Suprapubic skin (tissue), 4 donors: ENCODE data around the genes RHOV, TYRO3 and PLA2G4E.

DNA sequence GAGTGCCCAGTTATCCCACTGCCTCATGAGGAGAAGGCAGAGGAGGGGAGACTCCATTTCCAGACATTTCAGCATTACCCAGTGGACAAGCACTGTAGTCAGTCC is 564 bp upstream of the CHST14 start:
- PRO-cap = no peak
- RAMPAGE, long total RNA, 4 experiments = no peak in any of the 4 experiments

GRCh38 chr15:40847361-40847927 is 3.6 kb downstream of the SPINT1 start:
- PRO-cap = unidirectional peak, minus-strand start at chr15:40847540
- RAMPAGE, long total RNA, 4 experiments = no peak in any of the 4 experiments

- PRO-cap = bidirectional peak, plus-strand start at chr15:40873747, minus-strand start at chr15:40873710; bidirectional peak, plus-strand start at chr15:40874369, minus-strand start at chr15:40874226
- RAMPAGE, long total RNA, 4 experiments = start-site peak on the plus strand in 1 of 4 experiments, at chr15:40873749-40873804 at its widest, 7 reads per replicate
Measured at GRCh38 chr15:40873563-40874529, at the start of gene RHOV. Gene RHOV (minus strand): TSS chr15:40874234.

GRCh38 chr15:40910071-40910464 is 15.8 kb downstream of the VPS18 start:
- PRO-cap = unidirectional peak, minus-strand start at chr15:40910255
- RAMPAGE, long total RNA, 4 experiments = no peak in any of the 4 experiments

DNA sequence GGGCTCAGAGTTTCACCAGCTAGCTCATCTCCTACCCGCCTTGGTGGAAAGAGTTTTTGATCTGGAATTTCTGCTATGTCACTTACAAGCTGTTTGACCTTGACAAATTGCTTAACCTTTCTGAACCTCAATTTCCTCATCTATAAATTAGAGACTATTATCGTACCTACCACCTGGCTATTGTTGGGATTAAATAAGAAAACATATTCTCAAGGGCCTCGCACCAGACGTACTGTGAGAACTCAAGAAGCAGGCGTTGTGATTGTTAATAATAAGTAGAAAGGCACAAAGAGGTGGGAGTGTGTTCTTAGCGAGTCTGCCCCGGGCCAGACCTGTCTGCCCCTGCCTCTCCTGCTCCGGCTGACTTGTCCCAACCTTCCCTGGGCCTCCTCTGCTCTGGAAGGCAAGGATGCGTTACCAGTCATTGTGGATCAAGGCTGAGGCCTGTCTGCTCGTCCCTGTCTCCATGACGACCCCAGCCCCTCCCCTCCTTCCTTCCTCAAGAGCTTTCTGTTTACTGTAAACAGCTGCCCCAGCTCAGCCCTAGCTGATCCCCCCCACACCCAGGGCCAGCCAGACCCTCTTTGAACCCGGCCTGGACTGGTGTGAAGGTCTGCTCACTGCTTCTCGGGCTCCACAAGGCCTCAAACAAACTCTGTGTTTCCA is 16.7 kb downstream of the VPS18 start:
- PRO-cap = no peak
- RAMPAGE, long total RNA, 4 experiments = no peak in any of the 4 experiments

DNA sequence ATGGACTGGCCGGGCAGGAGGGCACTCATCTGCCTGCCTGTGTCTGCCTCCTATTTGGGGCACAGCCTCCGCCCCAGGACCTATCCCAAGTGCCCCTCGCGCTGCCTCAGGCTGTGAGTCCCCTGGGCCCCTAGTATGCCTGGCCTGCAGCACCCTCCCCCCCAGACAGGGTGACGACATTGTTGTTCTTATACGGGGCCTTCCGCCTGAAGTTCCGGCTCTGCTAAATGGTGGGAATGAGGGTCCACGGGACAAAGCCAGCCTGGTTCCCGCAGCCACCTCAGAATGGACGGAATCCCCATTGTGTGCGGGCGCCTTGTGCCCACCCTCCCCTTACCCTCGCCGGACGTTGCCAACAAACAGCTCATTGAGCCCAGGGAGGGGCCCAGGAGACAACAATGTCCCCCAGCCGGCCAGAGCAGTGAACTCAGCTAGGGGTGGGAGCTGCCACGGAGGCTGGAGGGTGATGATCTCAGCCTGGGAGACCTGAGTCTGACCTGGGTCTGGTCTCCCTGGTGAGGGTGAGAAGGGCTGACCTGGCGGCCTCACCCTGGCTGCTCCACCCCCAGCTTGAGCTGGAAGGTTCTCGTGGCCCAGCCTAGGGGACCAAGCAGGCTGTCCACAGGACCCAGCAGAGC is 10.3 kb upstream of the DLL4 start:
- PRO-cap = no peak
- RAMPAGE, long total RNA, 4 experiments = no peak in any of the 4 experiments

DNA sequence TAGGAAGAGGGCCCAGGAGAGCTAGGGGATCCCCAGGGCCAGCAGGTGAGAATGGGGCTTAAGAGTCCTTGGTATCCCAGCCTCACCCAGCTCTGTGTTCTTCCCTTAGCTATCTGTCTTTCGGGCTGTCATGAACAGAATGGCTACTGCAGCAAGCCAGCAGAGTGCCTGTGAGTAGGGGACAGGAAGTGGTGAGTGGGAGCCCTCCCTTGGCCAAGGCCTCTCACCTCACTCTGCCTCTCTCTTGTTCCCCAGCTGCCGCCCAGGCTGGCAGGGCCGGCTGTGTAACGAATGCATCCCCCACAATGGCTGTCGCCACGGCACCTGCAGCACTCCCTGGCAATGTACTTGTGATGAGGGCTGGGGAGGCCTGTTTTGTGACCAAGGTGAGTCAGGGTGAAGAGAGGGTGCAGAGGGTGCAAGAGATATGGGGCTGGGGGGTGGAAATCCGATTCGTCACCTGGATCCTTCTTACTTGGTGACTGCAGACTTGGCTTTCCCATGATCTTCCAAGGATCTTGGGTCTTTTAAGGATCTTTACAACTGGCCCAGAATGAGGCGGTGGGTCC is 3.0 kb downstream of the DLL4 start:
- PRO-cap = no peak
- RAMPAGE, long total RNA, 4 experiments = no peak in any of the 4 experiments

DNA sequence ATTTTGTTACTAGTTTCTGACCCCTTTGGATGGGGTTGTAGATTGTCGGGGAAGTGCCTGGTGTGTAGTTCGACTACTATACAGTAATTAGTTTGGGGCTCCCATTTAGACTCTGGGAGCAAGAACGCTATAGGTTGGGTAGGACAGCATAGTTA is 550 bp upstream of the INO80 start:
- PRO-cap = no peak
- RAMPAGE, long total RNA, 4 experiments = no peak in any of the 4 experiments

DNA sequence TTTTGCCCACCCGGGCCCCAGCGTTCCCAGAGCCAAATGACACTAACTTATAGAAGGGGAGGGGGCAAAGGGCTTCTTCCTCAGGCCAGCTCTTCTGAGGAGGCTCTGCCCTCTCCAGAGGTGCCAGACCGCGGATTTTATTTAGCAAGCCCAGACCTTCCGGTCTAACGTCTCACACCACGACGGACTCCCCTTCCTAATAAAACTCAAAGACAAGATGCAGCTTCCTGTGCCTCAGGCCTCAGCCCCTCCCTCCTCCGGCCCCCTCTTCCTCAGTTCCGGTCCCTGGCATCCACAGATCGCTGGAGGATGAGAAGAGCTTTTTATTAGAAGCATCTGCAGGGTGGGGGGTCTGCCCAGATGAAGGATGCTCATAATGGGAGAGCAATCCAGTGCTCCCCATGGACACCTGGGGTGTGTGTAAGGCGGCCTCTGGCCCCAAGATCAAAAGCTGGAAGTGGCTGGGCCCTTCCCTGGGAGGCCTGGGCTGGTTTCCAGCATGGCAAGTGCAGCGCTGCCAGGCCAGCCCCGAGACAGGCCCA is 9.7 kb downstream of the ITPKA start:
- PRO-cap = no peak
- RAMPAGE, long total RNA, 4 experiments = no peak in any of the 4 experiments

DNA sequence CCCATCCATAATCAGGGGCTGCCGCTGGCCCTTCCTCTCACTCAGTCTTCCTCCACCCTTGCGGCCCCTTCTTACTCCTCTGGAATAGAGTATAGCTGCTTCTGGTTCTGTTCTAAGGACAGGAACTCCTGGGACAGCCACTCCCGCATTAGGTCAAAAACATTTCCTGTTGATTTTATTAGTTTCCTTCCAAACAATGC is 4.3 kb upstream of the TYRO3 start:
- PRO-cap = no peak
- RAMPAGE, long total RNA, 4 experiments = no peak in any of the 4 experiments

DNA sequence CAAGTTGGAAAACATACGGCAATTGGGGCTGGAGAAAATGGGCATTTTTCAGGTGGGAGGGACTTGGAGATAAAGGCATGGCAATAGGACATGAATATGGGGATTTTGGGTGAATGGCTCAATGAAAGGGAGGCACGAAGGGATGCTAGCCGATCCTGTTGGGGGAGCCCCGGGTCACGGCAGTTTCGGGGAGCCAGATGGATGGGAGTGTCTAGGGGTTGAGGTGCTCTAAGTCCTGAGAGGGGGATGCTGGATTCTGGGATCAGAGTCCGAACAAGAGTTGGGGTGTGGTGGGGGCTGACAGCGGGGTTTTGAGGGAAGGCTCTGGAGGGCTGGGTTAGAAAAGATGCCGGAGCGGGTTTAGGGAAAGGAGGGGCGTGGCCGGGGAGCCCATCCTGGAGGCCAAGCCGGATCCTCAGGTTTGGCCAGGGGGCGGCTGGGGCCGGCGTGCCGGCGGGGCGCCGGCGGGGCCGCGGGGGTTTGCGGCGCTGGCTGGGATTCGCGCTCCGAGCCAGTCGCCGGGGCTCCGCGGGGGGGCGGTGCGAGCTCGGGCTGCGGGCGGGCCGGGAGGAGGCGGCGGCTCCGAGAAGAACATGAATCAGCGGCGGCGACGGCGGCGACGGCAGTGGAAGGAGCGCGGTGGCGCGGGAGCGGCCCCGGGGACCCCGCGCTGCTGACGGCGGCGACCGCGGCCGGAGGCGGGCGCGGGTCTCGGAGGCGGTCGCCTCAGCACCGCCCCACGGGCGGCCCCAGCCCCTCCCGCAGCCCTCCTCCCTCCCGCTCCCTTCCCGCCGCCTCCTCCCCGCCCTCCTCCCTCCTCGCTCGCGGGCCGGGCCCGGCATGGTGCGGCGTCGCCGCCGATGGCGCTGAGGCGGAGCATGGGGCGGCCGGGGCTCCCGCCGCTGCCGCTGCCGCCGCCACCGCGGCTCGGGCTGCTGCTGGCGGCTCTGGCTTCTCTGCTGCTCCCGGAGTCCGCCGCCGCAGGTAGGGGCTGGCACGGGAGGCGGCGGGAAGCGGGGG is at the start of gene TYRO3:
TYRO3 (plus strand) TSS at position 815 of the 1,020 bp plus-strand sequence.
- PRO-cap = unidirectional peak, plus-strand start at position 418 of the sequence; unidirectional peak, plus-strand start at position 625 of the sequence; unidirectional peak, plus-strand start at position 841 of the sequence
- RAMPAGE, long total RNA, 4 experiments = no peak in any of the 4 experiments

- PRO-cap = no peak
- RAMPAGE, long total RNA, 4 experiments = no peak in any of the 4 experiments
Measured at GRCh38 chr15:41567746-41568261, 8.8 kb downstream of the TYRO3 start.

GRCh38 chr15:41866597-41866982 is 27.3 kb downstream of the SPTBN5 start:
- PRO-cap = no peak
- RAMPAGE, long total RNA, 4 experiments = no peak in any of the 4 experiments

DNA sequence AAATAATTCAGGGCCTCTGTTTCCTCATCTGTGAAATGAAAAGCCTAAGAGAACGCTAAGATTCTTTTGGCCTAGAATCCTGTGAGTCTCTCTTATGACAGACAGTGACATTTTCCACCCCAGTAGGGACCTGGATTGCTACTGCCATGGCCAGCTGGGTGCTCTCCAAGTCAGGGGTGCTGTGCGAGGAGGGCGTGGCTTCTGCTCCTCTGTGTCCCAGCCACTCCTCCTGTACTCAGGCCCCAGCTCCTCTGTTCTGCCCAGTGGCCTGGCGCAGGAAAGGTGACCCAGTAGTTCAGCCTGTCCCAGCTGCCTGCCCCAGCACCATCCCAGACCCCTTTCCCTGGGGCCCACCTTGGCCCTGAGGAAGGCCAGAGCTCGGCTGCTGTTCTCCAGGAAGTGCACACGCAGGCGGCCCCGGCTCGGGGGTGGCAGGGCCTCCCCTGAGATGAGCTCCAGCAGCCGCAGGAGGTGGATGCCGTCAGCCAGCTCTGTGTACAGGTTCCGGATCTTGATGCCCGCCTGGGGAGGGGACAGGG is 1.2 kb downstream of the SPTBN5 start:
- PRO-cap = no peak
- RAMPAGE, long total RNA, 4 experiments = no peak in any of the 4 experiments

GRCh38 chr15:41939884-41940382 is 32.4 kb downstream of the EHD4 start:
- PRO-cap = no peak
- RAMPAGE, long total RNA, 4 experiments = no peak in any of the 4 experiments

GRCh38 chr15:41940383-41940946 is 31.9 kb downstream of the EHD4 start:
- PRO-cap = no peak
- RAMPAGE, long total RNA, 4 experiments = no peak in any of the 4 experiments

GRCh38 chr15:41947198-41947658 is 25.1 kb downstream of the EHD4 start:
- PRO-cap = no peak
- RAMPAGE, long total RNA, 4 experiments = no peak in any of the 4 experiments

DNA sequence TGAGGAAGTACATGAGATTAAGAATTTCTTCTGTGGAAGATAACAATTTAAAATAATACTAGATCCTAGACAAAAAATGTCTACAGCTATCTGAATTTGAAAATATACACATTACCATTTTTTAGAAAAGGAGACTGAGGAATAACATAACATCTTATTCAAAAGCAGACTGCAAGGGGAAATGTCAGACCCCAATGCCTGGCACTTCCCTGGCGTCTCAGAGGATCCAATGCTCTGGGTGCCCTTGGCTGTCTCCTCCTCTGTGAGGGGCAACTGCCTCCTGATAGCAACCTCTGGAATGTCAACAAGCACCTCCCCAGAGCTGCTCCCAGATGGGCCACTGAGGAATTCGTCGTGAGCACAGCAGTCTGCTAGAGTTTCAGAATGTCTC is 22.7 kb downstream of the EHD4 start:
- PRO-cap = no peak
- RAMPAGE, long total RNA, 4 experiments = no peak in any of the 4 experiments

- PRO-cap = no peak
- RAMPAGE, long total RNA, 4 experiments = no peak in any of the 4 experiments
Measured at GRCh38 chr15:42010364-42010964, 10.4 kb downstream of the PLA2G4E start.

DNA sequence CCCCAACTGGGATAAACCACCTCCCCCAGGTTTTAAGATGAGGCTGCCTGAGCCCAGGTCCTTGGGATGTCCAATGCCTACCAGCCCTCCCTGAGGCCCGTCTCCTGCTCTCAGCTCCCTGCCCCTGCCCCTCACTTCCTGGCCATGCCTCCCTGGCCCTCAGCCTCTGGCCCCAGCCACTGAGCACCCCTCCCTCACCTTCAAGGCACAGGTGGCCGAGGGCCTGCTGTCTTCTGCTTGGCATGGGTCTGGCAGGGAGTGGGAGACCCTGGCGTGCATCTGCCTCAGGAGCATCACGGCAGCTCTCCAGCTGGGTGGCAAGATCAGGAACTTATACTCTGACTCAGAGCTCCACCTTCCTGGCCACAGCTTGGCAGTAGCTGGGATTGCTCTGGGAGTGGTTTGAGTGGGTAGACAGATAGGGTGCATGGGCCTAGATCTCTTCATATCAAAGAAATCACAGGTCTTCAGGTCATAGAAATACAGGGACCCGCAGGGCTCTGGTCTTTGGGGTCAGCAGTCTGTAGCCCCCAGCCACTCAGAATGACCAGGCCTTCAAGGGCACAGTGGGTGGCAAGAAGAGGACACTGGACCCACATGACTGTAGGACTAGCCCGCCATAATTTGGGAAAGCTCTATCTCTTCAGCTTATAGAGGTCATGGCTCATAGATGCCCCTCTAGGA is at the start of gene PLA2G4E:
PLA2G4E (minus strand) TSS at position 306 of the 684 bp plus-strand sequence.
- PRO-cap = bidirectional peak, plus-strand start at position 397 of the sequence, minus-strand start at position 306 of the sequence
- RAMPAGE, long total RNA, 4 experiments = start-site peak on the minus strand in 3 of 4 experiments, centred at positions 296 to 304 of the sequence, 18 to 1,212 reads per replicate